Diencephalon (tissue), 2 donors: ENCODE results near the genes SLC16A7 and AVPR1A.

DNA sequence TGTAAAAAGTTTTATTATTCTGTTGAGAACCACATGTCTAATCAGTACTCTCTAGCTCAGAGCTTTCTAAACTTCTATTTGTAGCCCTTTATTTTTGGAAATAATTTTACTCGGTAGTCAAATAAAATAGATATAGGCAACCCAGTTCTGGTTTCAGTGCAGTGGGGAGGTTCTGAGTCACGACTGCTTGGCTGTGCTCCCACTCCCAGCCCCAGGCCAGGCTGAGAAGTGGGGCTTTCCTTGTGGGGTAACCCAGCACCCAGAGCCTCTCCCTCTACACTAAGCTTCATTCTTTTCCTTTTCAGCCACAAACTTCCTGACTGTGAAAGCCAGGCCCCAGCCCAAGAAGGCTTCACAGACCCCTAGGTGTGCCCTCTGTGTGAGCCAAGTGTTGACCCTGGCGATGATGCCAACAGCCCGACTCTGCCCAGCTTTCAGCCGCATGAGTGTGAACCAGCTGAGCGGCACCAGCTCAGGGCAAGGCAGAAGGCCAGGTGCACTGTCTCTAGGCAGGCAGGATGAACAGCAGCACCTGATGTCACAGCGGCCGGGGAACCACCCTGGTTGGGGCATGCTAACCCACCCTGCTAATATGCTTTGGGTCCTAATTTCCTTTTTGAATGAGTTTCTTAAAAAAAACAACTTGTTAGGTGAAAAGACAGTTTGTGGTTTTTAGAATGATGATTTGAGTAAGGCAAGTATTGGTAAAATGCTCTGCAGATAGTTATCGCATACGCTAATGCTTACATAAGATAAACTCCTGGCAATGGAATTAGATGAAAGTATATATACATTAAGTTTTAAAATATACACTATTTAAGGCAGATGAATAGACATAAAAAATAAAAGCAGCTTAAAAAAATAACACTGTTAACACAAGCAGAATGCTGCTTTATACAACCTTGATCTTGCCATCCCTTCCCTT lies 42.2 kb upstream of the ATP23 start:
- RAMPAGE, long total RNA, result no peak

GRCh38 chr12:57929364-57929814 lies 12.0 kb upstream of the ATP23 start:
- RAMPAGE, long total RNA, result no peak

DNA sequence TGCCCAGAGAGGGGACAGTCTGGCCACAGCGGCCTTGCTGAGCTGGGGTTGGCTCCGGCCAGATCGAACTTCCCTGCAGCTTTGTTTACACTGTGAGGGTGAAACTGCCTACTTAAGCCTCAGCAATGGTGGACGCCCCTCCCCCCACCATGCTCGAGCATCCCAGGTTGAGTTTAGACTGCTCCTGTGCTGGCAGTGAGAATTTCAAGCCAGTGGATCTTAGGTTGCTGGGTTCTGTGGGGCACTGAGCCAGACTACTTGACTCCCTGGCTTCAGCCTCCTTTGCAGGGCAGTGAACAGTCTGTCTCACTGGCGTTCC lies 79.3 kb downstream of the LRIG3 start:
- RAMPAGE, long total RNA, result no peak

DNA sequence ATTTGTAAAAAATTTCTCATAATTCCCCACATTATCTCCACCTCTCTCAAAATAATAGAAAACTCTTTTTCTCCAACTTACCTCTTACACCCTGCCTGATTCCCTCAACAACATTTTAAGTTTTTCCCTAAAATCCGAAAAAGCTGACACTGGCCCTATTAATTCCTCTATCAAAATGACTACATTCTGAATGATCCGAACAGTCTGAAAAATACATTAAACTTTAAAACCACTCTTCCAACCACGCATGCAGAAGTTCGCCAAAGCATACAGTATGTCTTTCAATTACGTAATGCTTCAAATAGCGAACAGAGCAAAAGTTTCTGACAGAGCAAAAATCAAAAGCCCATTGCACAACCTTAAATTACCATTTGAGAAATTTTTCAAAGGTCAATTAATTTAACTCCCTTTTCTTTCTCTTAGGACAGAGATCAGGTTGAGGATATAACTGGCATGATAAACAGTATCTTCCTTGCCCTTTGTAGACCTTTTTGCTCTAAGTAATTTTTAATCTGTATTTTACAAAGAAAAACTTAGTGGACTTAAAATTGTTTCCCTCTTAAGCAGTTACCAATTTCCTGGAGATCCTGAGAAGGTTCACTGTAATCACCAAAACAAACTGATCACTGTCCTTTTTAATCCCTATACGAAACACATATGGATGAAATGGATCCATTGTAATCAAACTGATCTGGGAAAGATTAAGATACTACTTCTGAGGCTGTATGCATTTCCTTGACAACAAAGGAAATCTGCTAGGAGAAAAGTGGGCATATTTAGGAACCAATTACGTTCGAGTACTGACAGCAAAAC lies 33.1 kb downstream of the LRIG3 start:
- RAMPAGE, long total RNA, result no peak

- RAMPAGE, long total RNA, result no peak
Measured at GRCh38 chr12:58949615-58950814, 29.7 kb upstream of the LRIG3 start.

DNA sequence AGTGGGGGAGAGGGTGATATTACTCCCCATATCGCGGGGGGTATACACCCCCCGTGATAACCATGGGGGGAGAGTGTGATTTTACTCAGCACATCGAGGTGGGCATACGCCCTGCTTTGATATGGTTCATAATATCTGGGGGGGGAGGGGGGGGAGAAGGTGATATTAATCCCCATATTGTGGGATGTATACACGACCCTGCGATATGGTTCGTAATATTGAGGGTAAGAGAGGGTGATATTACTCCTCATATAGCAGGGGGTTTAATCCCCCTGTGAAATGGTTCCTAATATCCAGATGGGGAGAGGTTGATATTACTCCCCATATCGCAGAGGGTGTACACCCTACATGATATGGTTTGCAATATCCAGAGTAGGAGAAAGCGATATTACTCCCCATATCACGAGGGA lies 64.5 kb upstream of the SLC16A7 start:
- RAMPAGE, long total RNA, result no peak

DNA sequence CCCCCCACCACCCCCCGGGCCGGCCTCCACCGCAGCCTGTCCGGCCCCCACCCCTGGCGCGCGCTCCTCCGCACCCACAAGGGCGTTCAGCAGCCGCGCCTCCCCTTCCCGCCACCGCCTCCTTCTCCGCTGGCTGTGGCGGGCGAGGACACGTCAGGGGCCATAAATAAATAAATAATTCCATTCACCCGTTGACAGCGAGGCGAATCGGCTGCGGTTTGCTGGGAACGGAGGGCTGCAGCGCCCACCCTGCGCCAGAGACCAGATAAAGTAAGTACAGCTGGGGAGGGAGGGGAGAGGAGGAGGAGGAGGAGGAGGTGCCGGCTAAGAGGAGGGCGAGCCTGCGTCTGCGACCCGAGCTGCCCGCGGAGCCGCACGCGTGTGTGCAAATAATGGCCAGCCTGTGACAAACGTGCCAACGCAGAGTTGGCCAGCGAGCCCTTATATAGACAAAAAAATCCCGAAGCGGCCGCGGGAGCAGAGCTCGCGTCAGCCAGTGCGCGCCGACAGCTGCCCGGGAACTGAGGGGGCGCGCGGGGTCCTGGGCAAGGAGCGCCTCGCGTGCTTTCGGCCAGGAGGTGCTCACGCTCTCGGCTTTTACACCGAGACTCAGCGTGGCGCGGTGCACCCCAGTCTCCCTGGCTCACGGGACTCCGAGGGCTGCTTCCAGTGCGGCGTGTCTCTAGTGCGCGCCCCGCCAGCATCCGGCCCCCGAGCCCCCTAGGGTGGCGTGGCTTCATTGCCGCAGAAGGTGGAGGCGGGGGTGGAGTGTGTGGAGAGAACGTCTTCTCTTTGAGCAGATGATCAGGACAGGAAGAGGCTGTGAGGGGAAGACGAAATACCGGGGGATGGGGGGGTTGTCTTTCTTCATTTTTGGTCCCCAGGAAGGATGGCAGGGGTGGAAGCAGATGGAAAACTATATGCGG lies at the start of gene SLC16A7:
Gene SLC16A7 (plus strand): TSS at position 63 of the 926 bp plus-strand sequence.
- RAMPAGE, long total RNA, result no peak

- RAMPAGE, long total RNA, result no peak
Measured at GRCh38 chr12:59699527-59699990, 103.7 kb downstream of the SLC16A7 start.

GRCh38 chr12:60270099-60270298 lies 674.2 kb downstream of the SLC16A7 start:
- RAMPAGE, long total RNA, result no peak

DNA sequence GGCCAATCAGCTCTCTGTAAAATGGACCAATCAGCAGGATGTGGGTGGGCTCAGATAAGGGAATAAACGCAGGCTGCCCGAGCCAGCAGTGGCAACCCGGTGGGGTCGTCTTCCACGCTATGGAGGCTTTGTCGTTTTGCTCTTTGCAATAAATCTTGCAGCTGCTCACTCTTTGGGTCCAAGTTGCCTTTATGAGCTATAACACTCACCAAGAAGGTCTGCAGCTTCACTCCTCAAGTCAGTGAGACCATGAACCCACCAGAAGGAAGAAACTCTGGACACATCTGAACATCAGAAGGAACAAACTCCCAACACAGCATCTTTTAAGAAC lies 674.5 kb downstream of the SLC16A7 start:
- RAMPAGE, long total RNA, result no peak

- RAMPAGE, long total RNA, result no peak
Measured at GRCh38 chr12:62277205-62277877, 17.1 kb downstream of the USP15 start.

- RAMPAGE, long total RNA, result no peak
Measured at GRCh38 chr12:62602197-62602999, 135.8 kb downstream of the MON2 start.

DNA sequence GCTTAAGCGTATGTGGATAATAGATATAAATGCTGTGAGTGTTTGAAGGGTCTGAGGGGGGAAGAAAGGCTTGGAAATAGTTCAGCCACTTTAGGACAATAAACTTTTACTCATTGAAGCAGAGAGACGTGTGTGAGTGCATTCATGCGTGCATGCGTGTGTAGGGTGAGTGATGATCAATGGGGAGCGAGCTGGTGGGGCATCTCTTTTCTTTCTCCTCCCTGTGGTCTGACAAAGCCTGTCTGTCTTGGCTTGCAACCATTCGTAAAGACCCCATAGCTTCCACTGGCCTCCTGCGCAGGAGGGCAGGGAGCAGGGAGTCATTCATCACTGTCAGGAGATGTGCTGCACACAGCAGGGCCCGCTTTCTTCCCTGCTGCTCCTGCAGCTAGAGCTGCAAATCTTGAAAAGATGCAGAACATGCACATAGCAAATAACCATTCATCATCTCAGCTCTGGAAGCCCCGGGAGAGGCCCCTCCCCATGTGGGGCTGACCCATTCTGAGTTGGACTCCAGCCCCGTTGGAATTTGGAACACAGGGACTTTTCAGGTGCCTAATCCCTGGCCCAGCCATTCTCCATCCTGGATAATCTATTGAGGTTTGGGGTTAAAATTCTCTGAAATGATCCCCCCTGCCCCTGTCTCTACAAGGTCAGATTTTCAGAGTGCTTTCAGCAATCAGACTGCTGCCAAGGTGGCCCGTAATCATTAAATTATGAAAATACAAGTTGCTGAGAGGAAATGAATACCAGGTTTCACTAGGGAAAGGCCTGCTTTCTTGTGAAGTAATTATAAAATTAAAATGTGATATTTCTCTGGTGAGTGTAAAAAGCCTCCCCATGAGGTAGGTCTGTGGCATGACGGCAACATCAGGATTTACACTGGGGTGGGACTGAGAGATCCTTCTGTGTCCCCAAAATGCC lies 223.1 kb downstream of the PPM1H start:
- RAMPAGE, long total RNA, result no peak

DNA sequence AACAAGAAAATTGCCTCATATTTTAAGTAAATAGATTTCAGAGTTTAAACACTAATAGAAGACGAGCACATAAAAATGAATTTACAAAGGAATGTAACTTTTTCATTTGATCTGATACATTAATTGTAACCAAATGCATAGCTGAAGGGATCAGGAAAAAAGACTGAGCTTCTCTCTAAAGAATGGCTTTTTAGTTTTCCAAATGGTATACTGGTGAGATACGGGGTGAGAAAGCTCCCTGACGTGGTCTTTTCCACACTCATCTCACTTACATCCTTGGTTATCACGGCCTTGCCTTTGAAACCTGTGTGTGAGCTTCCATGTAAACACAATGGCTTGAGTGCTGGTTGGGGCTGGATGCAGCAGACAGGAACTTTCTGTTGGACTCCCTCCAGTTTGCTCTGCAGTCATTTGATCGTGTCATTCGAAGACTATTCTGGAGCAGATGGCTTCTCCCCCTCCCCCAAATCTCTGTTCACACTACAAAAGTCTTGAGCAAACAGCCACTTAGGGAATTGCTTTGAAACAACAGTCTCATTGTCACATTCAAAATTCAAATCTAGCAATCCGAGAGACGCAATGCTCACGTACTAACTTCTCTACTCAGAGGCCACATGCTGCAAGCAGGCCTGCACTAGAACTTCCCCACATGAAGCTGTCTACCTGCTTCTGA lies 214.4 kb downstream of the PPM1H start:
- RAMPAGE, long total RNA, result no peak

DNA sequence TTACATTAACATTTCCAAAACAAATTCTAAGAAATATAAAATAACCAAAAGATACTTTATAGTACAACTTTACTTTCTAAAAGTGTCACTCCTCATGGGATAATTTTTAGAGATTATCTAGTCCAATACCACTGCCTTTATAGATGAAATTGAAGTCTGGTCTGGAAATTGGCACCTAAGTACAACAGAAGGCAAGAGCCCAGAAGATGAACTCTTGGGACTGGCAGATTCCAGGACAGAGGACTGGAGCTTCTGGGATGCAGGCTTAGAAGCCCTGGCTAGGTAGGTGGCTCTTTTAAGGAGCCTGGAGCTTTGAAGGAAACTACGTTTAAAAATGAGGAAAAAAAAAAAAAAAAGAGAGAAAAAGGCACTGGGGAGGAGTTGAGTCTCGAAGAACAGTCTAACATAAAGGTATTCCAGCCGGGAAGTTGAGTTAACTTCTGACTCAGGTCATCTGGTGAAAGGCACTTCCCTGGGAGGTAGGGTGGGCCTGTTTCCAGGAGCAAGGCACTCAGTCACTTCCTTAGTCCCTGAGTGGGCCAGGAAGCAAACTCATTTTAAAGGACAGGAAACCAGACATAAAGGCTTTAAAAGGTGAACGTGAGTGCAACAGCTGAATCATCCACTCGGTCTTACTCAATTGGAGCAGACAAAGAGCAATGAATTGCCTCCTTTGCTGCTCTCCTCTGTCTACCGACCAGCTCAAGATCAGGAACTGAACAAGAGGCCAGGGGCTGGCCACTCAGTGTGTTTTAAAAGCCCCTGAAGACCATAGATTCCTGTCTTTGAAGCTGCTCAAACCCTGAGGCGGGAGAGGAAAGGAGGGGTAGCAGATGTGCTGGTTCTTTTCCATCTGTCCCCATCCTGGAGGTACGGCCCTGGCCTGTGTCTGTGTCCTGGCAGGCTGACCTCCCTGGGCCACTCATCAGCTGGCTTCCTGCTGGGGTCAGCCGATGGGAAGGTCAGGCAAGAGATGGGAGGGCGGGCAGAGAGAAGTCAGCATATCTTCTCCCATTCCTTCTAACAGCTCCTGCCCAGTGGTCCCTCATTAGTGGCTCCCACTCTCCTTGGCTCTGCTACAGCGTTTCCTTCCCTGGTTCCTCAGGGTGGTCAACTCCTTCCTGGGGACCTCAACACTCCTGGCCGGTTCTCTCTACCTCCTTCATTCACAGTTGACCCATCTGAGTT lies 149.0 kb downstream of the PPM1H start:
- RAMPAGE, long total RNA, result no peak

DNA sequence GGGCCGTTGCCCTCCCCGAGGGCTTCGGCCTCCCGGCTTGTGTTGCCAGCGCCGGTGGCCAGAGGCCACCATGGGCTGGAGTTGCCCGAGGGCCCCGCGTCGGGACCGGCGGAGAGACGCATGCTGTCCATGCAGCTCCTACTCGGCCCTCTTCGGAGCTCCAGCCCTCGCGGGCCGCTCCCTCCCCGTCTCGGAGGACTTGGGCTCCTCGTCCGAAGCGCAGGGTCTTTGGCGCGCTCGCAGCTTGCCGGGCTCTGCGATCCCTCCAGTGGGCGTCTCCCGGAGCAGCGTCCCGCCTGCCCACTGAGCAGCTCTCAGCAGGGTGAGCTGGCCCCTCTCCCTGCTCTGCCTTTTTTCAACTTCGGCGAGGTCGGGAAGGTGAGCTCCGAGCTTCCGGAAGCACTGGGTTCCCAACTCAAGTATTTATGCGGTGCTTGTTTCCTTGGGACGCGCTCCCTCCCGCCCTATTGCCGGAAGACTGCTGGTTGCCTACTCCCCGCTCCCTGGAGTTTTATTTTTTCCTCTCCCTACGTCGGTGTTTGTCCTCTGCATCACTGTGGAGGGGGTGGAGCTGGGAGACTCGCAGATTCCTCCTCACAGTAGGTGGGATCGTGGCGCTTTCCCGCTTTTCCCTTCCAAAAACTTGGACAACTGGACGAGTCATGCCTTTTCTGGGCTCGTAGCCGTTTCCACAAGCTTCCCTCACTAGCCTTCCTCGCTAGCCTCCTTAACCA lies at the start of gene AVPR1A:
Gene AVPR1A (minus strand): TSS at position 487 of the 734 bp plus-strand sequence.
- RAMPAGE, long total RNA, result no peak

- RAMPAGE, long total RNA, result no peak
Measured at GRCh38 chr12:63899026-63899832, 54.7 kb downstream of the SRGAP1 start.

DNA sequence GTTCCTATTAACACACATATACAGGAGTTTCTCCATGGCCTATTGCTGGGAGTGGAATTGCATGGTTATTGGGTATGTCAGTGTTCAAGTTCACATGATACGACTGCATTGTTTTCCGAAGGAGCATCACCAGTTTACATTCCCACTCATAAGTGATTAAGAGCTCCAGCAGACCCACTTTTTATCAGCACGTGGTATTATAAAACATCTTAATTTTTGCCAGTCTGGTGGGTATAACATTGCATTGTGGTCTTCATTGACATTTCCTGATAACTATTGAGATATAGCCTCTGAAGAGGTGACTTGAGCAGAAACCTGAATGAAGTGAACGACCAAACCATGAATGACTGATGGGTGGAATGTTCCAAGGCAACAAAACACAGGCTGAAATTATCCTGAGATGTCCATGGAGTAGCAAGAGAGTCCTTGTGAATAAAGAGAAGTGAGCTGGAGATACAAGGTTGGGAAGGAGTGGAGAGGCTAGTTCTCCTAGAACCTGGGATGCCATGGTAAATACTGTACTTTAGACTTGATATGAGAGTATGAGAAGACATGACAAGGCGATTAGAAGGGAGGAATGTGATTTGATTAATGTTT lies 75.6 kb downstream of the SRGAP1 start:
- RAMPAGE, long total RNA, result no peak

DNA sequence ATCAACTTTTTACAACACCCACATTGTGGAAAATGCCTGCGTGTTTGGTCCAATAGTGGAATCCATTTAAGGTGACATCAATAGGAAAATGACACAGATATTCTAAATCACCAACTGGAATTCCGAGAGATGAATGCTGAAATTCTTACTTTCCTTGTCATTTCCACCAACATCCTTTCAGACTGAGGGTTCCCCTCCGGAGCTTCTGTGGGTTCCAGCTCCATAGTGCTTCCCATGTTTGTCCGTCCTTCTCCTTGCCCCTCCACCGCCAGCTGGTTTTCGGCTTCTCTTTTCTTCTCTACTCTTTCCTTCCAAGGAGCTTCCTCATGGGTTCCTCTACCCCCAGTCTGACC lies 115.6 kb downstream of the SRGAP1 start:
- RAMPAGE, long total RNA, result no peak

GRCh38 chr12:64078728-64079189 lies 143.3 kb downstream of the KICS2 start:
- RAMPAGE, long total RNA, result no peak